Skeletal muscle satellite cell (primary cell): ENCODE measurements around the genes ZSCAN4, ZNF551, ZNF776, ZSCAN1 and ZNF446.

DNA sequence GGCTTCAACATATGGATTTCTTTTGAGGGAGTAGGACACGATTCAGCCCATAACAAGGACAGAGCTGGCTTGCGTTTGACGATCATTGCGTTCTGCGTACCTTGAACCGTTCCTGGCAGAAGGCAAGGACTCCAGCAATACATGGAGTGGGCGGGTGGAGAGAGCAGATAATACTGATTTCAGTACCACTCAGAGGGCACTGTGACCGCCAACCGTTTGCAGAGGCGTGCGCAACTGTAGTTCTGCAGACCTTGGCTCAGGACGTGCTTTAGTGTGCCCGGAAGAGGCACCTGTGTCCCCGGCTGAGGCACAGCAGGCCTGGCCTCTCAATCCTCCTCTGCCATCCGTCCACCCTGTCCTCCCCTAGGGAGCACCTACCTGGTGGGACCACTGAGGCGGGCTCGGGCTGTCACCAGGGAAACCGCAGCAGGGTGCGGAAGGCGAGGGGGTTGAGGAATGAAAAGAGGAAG is 117.6 kb upstream of the USP29 start:
- CAGE, long polyA plus RNA, result no peak

DNA sequence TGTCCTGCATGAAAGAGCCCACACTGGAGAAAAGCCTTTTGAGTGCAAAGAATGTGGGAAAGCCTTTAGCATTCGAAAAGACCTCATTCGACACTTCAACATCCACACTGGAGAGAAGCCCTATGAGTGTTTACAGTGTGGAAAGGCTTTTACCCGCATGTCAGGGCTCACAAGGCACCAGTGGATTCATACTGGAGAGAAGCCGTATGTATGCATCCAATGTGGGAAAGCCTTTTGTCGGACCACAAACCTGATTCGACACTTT is 11.3 kb downstream of the ZNF460 start:
- CAGE, long polyA plus RNA, result no peak

DNA sequence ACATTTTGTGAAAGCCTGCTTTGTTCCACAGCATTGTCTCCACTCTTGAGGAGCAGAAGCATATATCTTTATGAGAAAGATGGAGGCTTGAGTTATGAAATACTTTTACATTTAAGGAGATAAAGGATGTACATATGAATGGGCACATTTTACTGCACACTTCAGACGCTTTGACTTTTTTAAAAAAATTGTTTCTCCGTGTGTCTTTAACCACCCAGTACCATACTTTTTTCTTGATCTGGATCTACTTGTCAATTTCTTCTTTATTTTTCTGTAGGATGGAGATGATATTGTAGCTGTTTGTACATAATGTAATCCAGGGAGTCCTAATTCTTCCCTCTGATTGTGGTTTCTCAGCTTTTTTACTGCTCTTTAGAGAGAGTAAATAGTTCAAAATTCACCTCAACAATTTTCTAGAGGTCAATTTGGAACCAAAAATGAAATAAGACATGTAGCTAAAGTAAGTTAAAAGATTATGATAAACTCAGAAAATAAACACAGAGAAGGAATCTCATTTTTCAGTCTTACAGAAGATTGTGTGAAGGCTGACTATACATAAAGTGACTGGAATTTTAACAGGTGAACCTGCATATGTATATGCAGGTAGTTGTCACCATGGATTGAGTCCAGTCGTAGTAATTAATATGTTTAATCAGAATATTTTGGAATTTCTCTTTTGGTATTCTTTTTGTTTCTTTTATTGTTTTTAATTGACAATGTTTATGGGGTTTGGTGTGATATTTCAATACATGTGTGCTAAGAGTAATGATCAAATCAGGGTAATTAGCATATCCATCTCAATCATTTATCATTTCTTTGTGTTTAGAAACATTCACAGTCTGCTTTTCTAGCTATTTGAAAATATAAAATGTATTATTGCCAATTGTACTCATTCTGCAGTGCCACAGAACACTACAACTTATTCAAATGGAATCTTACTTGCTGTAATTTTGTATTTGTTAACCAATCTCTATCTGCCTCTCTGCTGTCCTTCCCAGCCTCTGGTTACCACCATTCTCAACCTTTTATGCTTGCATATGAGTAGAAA is 12.8 kb downstream of the ZNF460 start:
- CAGE, long polyA plus RNA, result no peak

DNA sequence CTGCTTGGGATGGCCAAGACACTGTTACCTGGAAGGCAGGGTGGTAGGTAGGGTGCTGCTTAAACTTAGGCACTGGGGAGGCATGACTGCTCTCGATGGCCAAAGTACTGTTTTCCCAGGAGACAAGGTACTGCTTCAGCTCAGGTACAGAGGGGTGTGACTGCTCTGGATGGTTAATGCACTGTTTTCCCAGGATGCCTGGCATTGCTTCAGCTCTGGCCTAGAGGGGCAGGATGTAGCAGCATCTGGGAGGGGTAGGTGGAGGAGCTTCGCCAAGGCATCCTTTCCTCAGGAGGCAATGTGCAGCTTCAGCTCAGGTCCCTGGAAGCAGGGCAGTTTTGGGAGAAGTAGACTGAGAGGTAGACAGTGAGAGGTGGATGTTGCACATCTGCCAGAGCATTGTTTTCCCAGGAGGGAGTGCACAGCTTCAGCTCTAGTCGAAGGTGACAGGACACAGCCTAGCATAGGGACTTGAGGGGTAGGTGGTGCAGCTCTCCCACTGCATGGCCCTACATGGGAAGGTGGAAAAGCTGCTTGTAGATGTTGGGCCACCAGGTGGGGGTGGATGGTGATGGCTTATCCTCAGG is 17.7 kb upstream of the ZNF543 start:
- CAGE, long polyA plus RNA, result no peak

GRCh38 chr19:57493228-57494248 is 6.0 kb downstream of the ZNF419 start:
- CAGE, long polyA plus RNA, result no peak

DNA sequence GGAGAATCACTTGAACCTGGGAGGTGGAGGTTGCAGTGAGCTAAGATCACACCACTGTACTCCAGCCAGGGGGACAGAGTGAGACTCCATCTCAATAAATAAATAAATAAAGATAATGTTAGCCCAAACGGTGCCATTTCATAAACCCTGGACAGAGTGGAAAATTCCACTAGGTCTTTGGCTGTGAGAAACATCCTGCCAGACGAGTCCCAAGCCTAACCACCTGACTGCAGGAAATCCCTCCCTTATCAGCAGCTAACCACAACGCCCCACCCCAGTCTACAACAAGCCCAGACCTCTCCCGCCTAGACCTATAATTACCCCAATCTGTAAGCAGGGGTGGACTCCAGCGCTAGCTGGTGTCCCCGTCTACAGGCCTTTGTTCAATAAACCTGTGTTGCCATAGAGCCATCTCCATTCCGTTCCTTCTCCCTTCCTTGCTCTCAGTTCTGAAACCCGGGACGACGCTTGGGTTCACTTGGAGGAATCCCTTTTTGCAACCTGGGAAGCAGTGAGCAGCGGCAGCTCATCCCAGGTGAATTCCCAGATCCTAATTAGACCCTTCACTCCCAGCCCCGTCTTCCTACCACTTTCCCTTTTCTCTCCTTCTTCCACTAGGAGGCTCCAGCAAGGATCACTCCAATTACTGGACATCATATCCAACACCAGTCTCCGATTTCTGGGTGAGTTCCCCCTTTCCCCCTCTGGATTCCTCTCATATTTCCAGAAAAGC is 17.4 kb upstream of the ZSCAN4 start:
- CAGE, long polyA plus RNA, result no peak

DNA sequence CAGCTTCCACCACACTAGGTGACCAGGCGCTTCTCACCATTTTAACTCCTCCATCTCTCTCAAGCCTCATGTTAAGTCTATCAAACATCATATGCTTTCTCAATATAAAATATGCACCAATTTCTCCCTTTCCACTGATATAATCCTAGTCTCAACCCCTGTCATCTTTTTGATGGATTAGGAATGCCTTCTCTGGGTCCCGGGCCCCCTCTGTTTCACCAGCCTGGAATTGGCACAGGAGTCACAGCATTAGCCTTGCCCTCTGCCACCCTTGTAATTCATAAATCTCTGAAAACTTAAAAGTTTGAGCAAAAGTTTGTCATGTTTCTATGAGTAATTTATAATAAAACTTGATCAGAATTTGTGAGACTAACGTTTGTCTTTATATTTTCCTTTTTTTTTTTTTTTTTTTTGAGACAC is at the start of gene ZSCAN4:
Gene ZSCAN4, plus strand, starts transcription at position 270 of the 420 bp plus-strand sequence.
- CAGE, long polyA plus RNA, result no peak

GRCh38 chr19:57681584-57682728 is at the start of gene ZNF551:
ZNF551 (plus strand) TSS chr19:57681977.
- CAGE, long polyA plus RNA, result no peak

DNA sequence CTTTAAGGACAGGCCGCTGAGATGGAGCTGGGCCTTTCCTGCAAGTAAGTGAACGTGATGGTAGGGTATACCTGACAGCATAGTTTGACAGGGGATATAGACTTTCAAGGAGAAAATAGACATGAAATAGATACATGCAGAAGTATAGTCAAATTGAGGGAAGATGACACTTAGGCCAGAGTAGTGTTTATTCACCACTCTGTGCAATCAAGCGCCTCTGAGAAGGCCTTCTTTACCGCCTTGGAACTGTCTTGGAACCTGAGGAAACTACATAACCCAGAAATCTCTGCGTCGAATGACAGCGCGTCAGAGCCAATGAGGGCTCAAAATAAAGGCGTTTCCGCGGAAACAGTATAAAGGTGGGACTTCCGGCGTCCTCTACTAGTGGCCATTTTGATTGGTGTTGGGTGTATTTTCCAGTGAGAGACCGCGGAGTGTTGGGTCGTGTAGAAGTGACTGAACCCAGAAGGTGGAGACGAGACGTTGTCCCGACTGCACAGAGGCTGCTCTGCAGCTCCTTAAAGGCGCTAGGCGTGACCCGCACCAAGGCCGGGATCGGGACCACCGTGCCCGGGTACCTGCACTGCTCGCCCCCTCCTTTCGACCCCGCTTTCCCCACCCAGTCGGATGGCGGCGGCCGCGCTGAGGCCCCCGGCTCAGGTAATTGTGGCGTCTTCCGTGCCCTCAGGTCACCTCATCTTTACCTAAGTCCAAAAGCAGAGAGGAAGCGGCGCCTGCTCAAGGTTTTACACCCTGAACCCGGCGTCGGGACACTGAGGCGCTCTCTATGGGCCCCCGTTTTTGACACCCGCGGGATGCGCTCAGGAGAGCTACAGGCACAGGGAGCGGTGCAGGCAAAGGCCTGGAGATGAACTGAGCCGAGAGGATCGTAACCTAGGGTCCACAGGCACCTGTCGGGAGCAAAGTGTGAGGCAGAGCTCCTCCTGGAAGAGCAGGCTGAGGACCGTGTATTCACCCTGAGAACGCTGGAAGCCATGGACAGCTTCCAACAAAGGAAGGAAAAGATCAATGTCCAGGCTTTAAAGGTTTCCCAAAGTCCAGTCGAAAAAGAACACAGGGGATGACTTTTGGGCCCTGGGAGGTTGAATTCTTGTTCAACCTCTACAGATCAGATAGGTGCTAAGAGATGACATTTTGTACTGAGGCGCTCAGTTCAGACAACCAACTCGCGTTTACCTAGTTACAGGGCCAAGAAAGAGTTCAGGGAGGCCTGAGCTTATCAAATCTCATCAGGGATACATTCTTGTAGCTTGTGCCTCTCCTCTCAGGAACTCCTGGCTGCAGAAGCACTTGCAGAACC is at the start of gene ZNF776:
Gene ZNF776, plus strand, starts transcription at position 384 of the 1,321 bp plus-strand sequence.
- CAGE, long polyA plus RNA, result no peak

DNA sequence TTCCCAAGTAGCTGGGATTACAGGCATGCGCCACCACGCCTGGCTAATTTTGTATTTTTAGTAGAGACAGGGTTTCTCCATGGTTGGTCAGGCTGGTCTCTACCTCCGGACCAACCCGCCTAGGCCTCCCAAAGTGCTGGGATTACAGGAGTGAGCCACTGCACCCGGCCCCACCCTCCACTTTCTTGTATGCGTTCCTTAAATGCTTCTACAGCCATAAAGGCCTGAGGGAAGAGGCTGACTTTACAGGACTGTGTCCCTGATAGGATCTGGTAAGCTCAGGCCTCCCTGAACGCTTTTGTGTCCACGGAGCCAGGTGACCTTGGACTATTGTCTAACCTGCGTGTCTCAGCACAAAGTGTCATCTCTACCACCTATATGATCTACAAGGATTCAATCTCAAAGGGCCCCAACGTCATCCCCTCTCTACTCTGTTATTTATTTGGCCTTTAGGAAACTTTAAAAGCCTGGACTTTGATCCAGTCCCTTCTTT is 803 bp downstream of the ZNF552 start:
- CAGE, long polyA plus RNA, result no peak

- CAGE, long polyA plus RNA, result no peak
Observed at GRCh38 chr19:57841256-57841827, 8.3 kb upstream of the ZNF587 start.

DNA sequence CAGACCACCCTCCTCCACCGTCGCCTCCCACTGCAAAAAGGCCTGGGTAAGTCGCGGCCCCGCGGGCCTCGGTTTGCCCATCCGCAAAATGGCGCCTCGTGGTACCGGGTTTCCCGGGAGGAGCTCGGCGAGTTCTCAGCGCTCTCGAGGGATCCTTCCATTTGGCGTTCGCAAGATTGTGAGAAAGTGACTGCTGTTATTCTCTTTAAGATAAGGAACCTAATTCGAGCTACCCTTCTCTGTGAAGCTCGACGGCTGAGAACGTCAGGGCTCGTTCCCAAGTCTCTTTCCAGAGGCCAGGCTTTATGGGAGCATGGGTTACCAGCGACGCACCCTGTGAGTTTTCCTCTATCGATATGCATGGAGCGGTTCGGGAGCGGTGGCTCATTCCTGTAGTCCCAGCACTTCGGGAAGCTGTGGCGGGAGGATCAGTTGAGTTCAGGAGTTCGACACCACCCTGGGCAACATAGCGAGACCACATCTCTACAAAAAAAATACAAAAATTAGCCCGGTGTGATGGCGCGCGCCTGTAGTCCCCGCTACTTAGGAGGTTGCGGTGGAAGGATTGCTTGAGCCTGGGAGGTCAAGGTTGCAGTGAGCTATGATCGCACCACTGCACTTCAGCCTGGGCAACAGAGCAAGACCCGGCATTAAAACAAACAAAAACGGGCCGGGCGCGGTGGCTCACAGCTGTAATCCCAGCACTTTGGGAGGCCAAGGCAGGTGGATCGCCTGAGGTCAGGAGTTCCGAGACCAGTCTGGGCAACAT is 565 bp upstream of the ZNF606 start:
- CAGE, long polyA plus RNA, result no peak

GRCh38 chr19:58033673-58034655 is at the start of gene ZSCAN1:
ZSCAN1 (plus strand) TSS chr19:58034025.
- CAGE, long polyA plus RNA, result no peak

- CAGE, long polyA plus RNA, result no peak
Observed at GRCh38 chr19:58054576-58055583, 4.2 kb upstream of the ZNF135 start.

DNA sequence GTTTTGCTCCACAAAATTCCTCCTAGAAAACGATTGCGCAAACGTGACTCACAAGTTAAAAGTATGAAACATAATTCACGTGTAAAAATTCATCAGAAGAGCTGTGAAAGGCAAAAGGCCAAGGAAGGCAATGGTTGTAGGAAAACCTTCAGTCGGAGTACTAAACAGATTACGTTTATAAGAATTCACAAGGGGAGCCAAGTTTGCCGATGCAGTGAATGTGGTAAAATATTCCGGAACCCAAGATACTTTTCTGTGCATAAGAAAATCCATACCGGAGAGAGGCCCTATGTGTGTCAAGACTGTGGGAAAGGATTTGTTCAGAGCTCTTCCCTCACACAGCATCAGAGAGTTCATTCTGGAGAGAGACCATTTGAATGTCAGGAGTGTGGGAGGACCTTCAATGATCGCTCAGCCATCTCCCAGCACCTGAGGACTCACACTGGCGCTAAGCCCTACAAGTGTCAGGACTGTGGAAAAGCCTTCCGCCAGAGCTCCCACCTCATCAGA is 16.2 kb upstream of the ZNF544 start:
- CAGE, long polyA plus RNA, result no peak

DNA sequence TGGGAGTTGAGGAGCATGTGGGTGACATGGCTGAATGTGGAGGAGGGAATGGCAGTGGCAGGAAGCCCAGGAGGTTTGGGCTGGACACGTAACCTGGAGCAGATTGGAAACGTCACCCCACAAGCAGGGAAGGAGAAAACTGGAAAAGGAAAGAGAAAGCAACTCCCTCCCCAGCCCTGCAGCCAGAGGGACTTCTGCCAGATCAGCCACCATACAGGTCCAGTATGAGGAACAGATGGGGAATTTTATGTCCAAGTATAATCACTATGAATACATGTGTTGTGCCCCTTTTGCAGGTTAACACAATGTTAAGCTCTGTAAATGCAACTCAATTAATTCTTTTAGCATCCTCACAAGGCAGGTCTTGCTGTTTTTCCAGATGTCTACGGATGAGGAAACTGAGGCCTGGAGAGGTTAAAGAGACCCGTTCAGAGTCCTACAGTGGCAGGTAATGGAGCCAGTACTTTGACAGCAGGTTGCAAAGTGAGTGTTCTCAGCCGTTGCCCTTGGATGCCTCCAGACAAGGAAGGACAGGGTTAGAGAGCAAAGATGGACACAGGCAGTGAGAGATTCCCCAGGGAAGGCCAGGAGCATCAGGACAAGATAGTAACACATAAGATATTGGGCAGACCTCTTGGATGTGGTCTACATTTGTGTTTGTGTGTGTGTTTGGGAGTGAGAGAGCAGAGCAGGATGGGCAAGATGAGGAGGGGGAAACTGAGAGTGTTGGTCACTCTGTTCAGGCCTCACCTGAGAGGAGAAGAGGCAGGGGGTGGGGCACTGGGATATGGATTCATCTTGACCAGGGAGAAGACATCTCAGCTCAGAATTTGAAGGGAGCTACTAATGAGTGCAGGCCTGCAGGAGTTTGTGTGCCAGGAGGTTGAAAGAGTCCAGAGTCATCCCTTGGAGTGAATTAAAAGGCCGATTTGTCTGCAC is 1.6 kb downstream of the ZNF544 start:
- CAGE, long polyA plus RNA, result no peak

DNA sequence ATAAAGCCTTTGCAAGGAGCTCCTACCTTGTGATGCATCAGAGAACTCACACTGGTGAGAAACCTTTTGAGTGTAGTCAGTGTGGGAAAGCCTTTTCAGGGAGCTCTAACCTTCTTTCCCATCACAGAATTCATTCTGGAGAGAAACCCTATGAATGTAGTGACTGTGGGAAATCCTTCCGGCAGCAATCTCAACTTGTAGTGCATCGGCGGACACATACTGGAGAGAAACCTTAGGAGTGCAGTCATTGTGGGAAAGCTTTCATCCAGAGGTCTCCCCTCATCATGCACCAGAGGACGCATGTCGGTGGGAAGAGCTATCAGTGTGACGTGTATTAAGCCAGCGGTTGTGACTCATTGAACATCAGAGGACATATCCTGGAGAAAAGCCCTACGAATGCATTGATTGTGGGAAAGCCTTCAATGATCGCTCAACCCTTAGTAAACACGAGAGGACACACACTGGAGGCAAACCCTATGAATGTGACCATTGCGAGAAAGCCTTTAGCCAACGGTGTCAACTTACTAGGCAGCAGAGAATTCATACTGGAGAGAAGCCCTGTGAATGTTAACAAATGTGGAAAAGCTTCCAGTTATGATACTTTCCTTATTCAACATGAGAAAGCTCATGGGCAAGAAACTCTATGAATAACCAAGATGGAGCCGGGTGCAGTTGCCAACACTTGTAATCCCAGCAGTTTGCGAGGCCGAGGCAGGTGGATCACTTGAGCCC is 16.1 kb upstream of the ZNF8 start:
- CAGE, long polyA plus RNA, result no peak

GRCh38 chr19:58396865-58397494 is 1.5 kb downstream of the RNF225 start:
- CAGE, long polyA plus RNA, result no peak

GRCh38 chr19:58475055-58475317 is 1.2 kb upstream of the ZNF446 start:
- CAGE, long polyA plus RNA, result no peak

DNA sequence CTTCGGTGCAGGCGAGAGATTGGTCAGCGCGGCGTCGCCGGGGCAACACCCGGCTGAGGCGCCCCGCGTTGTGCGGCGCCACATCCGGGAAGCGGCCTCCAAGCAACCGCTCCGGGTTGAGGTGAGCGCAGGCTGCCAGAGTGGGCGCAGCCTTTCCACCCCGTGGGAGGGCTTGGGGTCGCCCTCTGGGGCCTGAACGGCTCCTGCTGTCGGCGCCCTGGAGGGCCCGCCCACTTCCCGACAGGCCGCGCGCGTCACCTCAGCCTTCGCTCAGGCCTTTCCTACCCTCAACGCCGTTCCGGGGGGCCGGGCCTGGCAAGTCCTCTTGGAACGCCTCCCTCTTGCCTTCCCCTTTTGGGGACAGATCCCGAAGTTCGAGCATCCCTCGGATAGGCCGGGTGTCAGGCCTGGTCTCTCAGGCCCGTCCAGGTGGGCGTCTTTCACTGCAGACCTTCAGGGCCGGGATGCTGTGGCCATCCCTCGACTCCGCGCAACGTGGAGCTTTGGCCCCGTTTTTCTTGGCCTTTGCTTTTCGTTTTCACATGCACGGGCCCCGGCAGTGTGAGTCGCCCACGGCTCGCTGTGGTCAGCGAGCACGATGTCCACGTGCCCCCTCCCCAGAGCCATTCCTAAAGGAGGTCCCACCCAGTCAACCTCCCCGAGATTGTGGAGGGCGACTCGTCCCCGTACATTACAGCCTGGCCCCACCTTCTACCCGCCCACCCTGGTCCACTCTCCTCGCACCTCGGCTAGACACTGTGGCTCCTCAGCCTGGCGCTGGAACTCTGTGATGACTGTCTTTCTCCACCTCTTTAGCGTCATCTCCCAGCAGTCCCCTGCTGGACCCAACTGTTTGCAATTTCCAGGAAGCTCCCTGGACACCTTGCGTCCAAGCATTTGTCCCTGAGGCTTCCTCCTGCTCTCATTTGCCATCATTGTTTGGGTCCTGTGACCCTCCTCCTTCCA is at the start of gene ZNF446:
Gene ZNF446, plus strand, starts transcription at position 277 of the 966 bp plus-strand sequence.
- CAGE, long polyA plus RNA, result no peak